ENCODE data around the genes UGGT2 and MBNL2.

DNA sequence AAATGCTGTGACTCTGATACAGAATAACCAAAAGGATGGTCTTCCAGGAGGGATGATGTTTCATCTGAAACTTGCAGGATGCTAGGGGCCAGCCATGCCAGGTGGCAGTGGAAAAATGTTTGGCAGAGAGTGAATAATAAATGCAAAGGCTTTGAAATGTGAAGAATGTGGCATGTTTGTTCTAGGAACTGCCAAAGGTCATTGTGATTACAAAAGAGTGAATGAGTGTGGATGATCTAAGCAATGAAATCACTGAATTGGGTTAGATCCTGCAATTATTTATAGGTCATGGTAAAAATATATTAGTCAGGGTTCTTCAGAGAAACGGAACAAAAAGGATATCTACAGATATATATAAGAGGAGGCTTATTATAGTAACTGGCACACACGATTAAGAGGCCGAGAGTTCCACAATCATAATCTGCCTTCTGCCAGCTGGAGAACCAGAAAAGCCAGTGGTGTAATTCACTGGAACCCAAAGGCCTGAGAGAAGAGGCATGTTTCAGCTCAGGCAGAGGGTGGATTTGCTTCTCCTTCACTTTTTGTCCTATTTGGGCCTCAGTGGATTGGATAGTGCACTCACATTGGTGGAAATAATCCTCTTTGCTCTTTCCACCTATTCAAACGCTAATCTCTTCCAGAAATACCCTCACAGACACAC, 1843.6 kb downstream of the SLITRK5 start:
- PRO-cap, result no peak
- RAMPAGE, long total RNA, result no peak

DNA sequence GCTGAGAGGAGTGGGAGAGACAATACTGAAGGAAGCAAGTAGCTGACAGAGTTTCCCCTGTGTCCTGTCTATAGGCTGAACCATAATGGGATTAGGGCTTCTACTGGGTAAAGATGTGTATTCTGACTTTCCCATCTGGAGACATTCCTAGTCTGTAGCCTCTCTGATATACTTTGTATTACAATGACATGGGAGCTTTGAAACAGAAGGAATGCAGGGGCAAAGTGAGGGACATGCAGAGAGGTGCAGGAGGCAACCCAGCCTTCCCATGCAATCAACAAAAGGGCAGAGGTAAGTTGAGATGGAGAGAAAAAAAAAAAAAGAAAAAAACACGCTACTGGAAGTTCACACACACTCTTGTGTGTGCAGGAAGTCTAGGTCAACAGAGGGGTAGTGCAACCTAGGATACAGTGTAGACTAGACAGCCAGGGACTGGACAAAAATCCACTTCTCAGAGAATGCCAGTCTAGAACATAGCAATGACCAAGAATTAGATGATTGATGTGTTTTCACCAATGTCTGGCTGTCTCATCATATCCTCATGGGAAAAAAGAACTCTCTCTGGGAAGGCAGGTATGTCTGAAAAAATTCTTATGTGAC, 10.3 kb upstream of the GPC6 start:
- PRO-cap, result no peak
- RAMPAGE, long total RNA, result no peak

DNA sequence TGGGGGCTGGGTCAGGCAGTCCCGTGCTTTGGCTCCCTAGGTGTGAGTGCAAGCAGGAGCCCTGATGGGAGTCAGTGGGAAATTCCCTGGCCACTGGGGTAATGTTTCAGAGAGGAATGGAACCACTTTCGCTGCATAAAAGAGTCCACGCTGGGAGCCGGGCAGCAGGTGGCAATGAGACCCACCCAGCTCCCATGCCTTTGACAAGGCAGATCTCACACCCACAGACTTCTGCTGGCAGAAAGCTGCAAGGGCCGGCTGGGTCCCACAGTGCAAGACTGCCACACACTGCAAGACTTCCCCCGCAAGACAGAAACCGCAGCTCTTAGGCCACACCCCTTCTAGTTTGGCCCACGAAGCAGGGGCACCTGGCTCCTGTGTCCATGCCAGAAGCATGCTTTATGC, 17.4 kb downstream of the GPC6 start:
- PRO-cap, result no peak
- RAMPAGE, long total RNA, result no peak

- PRO-cap, result no peak
- RAMPAGE, long total RNA, result no peak
These were observed 114.9 kb downstream of the GPC6 start for GRCh38 chr13:93341482-93341842.

DNA sequence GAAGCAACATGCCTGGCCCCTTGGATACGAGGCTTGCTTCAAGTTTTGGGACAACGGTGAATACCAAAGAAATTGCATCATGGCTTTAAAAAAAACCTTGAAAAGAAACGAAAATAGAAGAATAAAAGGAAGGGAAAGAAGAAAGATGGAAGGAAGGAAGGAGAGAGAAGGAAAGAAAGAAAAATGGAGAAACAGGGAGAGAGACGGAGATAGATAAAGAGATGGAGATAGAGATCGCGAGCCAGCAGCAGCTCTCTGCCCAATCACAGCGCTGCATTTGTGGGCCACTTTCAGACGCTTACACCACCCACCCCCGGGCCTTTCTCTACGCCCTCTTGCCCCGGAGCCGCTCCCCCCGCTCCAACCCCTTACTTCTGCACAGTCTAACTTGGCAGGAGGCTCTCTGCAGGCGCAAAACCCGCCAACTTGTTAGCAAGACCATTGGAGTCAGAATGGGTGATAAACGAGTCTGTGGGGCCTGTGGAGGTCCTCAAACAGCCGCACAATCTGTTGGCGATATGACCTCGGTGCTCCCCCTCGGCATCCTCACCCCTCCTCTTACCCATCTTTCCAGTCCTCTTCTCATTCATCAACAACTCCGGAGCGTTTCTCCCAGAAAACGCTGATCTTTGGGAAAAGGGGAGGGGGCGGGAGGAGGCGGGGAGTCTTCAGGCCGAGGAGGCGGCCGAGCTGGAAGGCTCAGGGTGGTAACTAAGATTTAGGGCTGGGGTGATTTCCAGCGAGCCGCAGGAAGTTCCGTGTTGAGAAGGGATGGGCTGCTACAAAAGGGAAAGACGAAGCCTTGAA, 4.4 kb downstream of the SOX21 start:
- PRO-cap, result no peak
- RAMPAGE, long total RNA, result no peak

DNA sequence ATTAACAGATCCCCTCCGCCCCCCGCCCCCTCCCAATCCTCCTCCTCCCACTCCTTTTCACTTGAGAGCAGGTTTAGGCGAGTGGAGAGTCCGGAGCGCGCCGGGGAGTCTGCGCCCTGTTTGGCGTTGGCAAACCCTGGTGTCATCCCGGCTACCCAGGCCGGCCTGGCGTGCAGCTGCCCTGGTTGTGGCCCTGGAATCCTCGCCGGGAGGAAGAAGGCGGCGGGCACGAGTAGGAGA, 1.1 kb upstream of the SOX21 start:
- PRO-cap, result no peak
- RAMPAGE, long total RNA, result no peak

DNA sequence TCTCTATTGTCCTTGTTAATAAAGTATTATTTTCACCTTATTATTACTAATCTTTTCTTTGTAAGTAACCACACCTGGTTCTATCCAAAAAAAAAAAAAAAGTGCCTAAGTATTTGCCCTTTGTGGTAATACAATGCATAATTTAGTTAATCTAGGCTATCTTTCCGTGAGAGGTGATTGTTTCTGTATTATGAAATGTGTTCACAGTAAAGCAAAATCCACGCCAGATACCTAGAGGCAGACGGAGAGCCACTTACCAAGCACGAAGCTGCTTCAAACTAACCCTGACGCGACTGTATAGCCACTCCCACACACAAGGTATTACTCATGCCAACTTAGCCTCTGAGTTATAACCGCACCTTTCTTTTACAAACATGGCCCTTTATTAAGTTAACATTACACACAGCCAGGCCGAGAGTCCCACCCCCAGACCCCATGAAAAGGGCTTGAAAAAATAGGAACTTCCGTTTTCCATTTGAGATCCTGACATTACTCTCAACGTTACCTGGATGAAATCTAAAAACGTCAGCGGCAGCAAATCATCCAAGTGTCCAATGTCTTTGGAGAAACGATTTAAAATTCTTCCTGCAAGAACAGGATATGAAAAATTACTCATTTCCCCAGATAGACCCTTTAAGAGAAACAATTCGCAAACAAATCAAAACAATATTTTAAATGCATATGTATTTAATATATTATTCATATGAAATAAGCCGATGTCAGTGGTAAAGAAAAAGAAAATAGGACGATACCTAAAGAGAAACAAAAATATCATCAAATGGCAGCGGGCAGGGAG, 185.6 kb downstream of the ABCC4 start:
- PRO-cap, result no peak
- RAMPAGE, long total RNA, result no peak

DNA sequence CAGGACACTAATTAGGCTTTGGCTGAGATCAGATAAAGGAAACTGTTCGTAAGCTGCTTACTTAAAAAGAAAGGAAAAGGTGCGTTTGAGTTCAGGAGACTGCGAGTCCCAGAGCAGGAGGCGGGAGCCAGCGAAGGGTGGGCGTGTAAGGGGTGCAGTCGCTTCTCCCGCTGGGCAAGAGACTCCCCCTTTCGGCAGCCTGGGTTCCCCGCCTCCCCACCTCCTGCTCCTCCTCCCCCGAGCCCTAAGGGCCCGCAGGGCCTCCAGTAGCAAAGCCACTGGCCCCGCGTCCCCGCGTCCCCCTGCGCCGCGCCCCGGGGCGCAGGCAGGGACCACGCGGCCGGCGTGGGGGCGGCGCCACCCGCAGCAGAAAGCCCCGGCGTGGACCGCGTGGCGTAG, 530 bp downstream of the ABCC4 start:
- PRO-cap, result unidirectional peak, plus-strand start at position 94 of the sequence
- RAMPAGE, long total RNA, result no peak

GRCh38 chr13:95492367-95492645, 60.2 kb upstream of the CLDN10 start:
- PRO-cap, result no peak
- RAMPAGE, long total RNA, result no peak

GRCh38 chr13:95629785-95630416, 14.6 kb downstream of the DZIP1 start:
- PRO-cap, result no peak
- RAMPAGE, long total RNA, result start-site peak on the minus strand at chr13:95630033-95630115, 26 reads

GRCh38 chr13:95676017-95677079, 591 bp upstream of the DNAJC3 start:
- PRO-cap, result unidirectional peak, minus-strand start at chr13:95676770; bidirectional peak, plus-strand start at chr13:95677155, minus-strand start at chr13:95676939
- RAMPAGE, long total RNA, result no peak

GRCh38 chr13:96052499-96053680, at the start of gene UGGT2:
TSS of gene UGGT2 (minus strand) at chr13:96053401.
- PRO-cap, result unidirectional peak, plus-strand start at chr13:96052817; bidirectional peak, plus-strand start at chr13:96053608, minus-strand start at chr13:96053395
- RAMPAGE, long total RNA, result start-site peak on the minus strand at chr13:96053376-96053383, 19 reads

- PRO-cap, result bidirectional peak, plus-strand start at chr13:97222333, minus-strand start at chr13:97222196
- RAMPAGE, long total RNA, result start-site peak on the plus strand at chr13:97222320-97222378, 1,030 reads
These were observed at the start of gene MBNL2 for GRCh38 chr13:97221812-97223103. TSS of gene MBNL2 (plus strand) at chr13:97222333.

DNA sequence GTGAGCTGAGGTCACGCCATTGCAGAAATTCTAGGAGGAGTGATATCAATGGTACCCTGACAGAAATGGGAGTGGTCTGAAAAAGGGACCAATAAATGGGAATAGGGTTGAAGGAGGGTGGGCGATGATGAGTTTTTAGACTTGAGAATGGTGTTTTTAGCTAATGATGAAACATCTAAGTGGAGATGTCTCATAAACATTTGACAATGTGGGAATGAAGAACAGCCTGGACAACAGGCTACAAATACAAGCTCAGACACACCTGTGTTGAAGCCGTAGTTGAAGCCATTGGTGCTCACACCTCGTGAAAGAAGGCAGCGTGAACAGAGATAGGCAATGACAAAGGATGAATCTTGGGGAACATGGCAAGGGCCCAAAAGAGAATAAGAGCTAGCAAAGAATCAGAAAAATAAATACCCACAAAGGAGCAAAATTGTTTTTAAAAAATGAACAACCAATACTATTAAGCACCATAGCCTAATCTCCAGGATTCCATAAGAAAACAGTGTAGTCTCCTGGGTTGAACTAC, 8.2 kb downstream of the MBNL2 start:
- PRO-cap, result no peak
- RAMPAGE, long total RNA, result no peak

DNA sequence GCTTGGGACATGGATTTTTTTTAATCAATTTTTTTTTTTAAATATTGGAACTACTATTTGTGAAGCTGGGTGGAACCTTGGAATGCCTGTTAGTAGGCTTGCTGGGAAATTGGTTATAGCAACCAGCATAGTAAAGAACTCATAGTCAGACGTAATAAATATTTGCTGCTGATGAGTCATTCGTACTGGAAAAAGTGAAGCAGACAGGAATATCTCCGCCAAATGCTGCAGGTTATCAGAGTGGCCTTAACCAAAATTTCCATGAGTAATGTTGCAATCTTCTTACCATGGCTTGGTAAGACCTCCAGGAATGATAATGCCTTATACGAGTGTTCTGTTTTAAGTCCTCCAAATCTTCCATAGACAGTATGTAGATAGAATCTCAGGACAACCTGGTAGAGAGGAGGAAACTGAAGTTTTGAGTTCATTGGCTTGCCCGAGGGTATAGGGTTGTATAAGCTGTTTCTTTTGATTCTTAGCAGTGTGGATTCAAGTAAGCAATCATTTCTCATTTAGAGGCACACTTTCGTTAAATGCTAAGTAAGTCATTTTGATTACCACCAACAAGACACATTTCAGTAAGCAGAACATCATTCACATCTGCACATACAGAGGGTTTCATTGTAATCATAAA, 34.3 kb downstream of the MBNL2 start:
- PRO-cap, result no peak
- RAMPAGE, long total RNA, result no peak

GRCh38 chr13:97269599-97270295, 47.6 kb downstream of the MBNL2 start:
- PRO-cap, result no peak
- RAMPAGE, long total RNA, result start-site peak on the plus strand at chr13:97269792-97269881, 5 reads

DNA sequence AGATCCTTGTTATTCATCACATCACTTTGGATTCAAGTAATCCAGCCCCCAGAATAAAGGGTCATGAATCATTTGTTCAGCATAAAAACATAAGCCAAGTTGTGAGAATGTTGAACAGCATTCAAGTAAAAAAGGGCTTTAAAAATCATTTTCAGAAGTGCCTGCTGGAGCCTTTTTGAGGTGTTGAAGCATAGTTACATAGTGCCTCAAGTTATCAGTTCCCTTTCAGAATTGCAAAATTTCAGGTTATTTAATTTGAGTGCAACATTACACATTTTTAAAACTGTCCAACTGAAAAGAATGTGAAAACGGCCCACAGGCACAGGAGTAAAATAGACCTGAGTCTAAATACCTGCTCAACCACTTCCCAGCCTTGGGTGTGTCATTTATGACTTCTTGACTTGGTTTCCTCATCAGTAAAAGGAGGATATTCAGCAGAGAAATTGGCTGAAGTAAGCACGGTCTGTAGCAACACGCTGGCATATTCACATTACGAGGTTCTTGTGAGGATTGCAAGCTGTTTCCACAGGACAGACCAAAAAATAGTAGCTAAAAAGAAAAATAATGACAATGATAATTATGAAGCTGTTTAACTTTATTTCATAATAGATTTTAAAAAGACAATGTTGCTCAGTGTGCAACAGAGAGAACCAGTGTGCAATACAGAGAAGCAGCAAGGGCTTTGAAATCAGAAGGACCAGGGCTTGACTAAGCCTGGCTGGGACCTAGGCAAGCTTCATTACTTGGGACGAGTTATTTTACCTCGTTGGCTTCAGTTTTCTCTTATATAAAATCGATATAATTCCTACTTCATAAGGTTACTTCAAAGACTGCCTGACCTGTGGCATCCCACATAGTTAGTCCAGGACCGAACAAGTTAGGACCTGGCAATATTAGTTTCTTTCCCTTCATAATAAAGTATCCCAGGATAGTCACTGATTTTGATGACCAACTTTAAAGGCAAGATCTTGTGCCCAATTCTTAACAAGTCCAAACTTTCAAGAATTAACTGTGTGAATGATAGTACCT, 56.7 kb downstream of the MBNL2 start:
- PRO-cap, result unidirectional peak, plus-strand start at position 643 of the sequence
- RAMPAGE, long total RNA, result no peak

- PRO-cap, result no peak
- RAMPAGE, long total RNA, result no peak
These were observed 73.0 kb downstream of the IPO5 start for GRCh38 chr13:98026317-98027095.

- PRO-cap, result no peak
- RAMPAGE, long total RNA, result no peak
These were observed 102.7 kb upstream of the RNF113B start for GRCh38 chr13:98279630-98280310.

- PRO-cap, result no peak
- RAMPAGE, long total RNA, result no peak
These were observed 124.0 kb upstream of the RNF113B start for GRCh38 chr13:98300777-98301715.

Data from vagina (tissue), 1 donor.